Diencephalon (tissue), 2 donors: ENCODE data around the genes BCAS1 and CASS4.

GRCh38 chr20:53693270-53693678, 99.6 kb upstream of the ZNF217 start:
- RAMPAGE, long total RNA = no peak

DNA sequence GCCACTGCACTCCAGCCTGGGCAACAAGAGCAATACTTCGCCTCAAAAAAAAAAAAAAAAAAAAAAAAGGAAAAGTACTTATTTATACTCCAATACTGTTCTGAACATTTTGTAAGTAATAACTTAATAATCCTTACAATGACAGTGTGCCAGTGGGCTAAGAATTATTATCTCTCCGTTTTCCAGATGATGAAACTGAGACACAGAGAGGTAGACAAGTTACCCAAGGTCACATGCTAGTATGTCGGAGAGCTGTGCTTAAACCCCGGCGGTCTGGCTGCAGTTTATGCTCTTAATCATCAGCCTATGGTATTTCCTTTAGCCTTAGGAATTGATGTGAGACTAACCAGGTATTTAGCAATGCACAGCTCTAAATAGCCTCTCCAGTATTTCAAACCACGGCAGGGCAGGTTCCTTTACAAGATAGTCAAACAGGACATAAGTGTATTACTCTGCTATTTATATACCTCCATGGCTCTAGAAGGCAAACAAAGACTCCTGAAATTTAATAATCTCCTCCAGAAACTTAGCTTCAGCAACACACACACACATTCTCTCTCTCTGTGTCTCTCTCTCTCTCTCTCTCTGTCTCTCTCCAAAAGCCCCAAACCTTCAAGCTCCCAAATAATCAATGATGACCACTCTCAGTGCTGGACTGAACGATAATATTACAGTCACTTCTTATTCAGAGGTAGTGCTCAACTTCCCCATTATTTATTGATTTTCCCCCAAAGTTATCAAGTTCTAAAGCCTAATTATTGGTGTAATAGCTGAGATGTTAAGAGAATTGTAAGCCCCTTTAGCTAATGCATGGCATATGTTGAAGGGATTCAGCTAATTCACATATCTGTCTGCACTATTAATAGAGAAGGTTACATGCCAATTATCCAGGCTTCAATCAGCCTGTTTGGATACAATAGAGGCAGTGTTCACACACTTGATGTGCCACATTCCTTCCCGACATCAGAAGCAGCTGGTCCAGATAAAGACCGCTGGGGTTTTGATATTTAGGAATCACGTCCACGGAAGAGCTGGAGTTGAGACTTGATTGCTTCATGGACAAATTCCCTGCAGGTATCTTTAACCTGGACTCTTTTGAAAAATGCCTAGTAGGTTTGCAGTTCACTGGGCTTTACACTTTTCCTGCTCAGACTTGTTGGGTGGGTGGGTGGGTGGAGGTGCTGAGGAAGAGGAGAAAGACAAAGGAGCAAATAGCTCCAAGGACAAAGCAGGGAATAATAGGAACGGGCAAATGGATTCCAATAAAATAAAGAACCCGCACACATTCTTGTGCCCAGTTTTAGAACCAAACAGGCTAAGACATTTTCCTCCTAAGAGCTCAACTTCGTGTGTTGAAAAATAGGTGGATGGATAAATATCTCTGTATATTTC, 142.3 kb upstream of the ZNF217 start:
- RAMPAGE, long total RNA = no peak

DNA sequence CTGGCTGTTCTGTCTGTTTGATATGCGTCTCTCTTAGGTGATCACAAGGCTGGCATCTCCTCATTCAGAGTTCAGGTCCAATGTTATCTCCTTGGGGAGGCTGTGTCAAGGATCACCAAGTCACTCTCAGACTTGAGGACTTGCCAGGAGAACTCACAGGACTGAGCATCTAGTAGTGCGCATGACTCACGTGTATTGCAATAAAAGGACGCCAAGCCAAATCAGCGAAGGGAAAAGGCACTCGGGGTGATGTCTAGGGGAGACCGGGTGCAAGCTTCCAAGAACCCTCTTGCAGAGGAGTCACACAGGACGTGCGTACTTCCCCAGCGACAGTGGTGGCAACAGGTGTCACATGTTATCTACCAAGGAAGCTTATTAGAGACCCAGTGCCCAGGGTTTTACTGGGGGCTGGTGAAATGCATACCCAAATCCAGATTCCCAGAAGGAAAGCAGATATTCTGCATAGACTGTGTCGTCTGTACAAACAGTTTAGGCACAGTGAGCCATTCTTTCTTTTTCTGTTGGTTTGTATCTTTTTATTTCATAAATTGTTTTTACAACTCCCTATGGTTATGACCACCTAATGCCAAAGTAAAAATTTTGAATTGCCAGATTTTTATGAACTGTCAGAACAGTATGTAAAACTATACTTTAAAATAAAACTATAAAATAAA, 234.8 kb downstream of the BCAS1 start:
- RAMPAGE, long total RNA = no peak

GRCh38 chr20:53900220-53901028, 170.0 kb downstream of the BCAS1 start:
- RAMPAGE, long total RNA = no peak

DNA sequence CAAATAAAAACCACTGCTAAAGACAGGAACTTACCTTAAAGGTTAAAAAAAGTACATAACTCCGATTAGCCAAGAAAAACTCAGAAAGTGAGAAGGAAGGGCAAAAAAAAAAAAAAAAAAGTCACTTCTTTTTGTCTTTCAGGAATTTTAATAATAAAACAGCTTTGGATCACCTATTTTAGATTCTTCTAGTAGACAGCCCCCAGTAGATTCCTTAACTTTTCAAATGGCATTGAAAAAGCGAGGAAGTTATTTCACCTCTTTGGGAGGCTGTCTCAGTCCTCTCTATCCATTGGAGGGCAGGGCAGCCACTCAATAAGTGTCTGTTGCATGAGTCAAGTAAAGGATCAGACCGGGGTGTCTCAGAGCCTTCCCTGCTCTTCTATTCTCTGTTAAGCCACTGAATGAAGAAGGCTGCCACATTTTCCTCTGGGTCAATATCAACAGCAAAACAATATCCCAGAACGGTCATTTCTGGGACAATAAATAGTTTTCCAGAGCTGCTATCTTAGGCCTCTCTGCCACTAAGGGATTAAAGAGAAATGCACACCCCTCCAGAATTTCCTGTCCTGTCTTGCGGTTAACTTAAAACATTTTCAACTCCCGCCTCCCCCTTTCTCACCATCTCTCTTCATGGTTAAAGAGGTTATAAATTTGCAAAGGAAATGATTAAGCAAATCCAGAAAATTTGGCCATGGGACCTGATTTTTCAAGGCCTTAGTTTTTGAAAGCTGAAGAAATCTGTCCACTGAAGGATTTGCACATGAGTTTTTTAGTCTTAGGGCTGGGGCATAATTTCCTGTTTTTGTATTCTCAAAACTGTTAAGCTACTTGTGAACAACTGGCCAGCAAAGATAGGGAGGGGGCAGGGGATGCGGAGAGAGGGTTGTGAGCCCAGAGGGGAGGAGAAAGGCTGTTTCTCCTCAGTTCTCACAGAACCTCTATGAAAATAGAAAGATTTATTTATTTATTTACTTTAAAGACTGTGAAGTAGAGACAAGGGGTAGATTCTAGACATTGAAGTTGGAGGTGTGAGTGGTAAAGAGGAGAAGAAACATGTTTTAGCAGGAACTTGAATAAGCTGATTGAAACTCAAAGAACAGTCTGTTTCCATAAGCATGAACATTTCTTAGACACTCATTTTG, 135.8 kb downstream of the BCAS1 start:
- RAMPAGE, long total RNA = no peak

GRCh38 chr20:54065564-54066160, 4.7 kb downstream of the BCAS1 start:
- RAMPAGE, long total RNA = no peak

DNA sequence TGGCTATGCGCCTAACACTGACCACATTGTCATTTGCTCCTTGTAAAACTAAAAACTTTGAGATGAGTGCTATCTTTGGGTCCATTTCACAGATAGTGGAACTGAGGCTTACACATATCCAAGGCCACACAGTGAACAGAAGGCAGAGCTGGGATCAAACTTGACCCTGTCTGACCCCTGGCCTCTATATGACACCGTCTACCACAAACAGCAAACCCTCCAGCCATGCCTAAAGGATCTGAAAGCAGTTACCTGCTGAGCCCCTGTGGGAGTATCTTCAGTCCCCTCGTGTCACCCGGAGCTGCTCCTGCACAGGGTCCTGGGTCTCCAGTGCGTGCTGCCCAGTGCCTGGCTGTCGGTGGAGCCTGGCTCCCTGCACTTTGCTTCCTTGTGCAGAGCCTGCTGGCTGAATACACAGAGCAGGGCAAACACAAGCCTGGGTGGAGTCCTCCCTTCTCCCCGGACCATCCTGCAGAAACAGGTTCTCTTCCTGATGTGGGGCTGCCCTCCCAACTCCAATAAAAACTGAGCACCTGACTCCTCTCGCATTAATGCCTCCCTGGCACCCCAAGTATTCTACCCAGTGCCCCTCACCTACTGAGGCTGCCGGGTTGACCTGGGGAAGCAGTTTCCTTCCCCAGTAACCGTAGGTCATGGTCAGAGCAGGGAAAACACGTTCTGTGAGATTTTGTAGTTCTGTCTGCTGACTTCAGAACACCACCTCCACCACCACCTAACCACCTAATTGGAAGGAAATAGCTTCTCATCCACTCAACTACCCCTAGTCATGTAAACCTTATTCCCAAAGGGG, at the start of gene BCAS1:
BCAS1 (minus strand) TSS at position 414 of the 811 bp plus-strand sequence.
- RAMPAGE, long total RNA = no peak

- RAMPAGE, long total RNA = no peak
These were observed 16.3 kb upstream of the BCAS1 start for GRCh38 chr20:54086513-54087198.

- RAMPAGE, long total RNA = no peak
These were observed 143.7 kb downstream of the DOK5 start for GRCh38 chr20:54619086-54619592.

DNA sequence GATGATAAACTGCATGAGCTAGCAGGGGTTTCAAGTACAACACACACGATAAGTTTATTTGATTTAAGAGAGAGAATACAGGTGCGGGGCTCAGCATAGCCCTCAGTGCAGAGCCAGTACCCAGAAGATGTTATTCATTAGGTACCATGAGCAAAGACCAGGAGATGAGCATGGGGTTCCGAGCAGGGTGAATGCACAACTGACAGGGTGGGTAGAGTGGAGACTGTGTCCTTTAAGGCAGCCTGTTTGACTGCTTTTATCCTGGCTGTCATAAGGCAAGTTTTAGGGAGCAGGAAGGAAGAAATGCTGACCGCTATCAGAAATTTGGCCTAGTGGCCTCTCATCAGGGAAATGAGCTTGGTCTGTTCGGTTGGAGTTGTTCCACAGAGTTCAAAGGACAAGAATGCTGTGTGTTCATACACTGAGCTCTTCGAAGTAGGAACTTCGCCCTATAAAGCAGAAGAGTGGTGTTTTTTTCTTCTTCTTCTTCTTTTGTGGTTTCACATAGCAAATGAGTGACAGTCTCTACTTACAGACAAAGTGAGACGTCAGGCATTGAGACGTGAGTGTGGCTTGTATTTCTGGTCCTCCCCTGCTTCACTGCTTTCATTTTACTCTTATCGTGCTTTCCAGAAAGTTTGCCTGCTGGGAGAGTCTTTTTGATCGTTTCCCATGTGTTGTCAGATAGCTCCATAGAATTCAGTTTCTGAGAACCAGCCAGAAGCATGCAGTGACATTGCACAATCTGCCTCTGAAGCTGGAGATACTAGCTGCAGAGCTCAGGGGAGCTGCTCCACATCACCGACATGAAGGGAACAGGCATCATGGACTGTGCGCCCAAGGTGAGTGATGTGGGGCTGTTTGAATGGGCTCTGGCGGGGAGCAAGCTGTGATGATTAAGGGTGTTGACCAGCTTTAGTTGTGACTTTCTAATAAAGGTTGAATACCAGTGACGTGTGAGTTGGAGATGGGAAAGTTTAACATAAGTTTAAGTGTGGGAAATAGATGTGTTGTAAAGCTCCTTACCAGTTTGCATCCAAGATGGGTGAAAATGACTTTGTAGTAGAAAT, at the start of gene CASS4:
CASS4 (plus strand) TSS at position 608 of the 1,070 bp plus-strand sequence.
- RAMPAGE, long total RNA = no peak

- RAMPAGE, long total RNA = no peak
These were observed 25.0 kb upstream of the RTF2 start for GRCh38 chr20:56443362-56443951.

DNA sequence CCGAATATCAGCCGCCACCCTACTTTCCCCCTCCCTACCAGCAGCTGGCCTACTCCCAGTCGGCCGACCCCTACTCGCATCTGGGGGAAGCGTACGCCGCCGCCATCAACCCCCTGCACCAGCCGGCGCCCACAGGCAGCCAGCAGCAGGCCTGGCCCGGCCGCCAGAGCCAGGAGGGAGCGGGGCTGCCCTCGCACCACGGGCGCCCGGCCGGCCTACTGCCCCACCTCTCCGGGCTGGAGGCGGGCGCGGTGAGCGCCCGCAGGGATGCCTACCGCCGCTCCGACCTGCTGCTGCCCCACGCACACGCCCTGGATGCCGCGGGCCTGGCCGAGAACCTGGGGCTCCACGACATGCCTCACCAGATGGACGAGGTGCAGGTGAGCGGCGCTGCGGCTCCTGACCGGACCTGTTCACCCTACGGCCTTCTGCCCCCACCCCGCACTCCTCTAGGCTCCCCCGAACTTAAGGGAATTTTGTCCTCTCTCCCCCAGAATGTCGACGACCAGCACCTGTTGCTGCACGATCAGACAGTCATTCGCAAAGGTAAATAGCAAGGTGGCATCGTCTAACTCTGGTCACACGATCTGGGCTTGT, 2.3 kb downstream of the TFAP2C start:
- RAMPAGE, long total RNA = no peak

GRCh38 chr20:56974921-56975241, 291.6 kb downstream of the BMP7 start:
- RAMPAGE, long total RNA = no peak

DNA sequence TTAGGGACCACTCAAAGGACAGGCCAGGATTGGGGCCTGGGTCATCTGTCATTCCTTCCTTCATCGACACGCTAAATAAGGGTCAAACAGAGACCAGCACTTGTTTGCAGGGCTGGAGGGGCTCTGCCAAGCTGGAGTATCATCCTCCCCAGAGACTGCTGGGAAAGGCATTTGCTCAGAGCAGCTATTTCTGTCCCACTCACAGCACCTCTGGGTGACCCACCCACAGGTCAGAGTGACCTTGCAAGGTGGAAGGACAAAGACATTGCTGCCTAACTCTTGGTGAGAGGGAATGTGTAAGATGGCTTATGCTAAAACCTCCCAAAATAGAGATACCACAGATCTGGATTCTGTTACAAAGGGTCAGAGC, 109.0 kb downstream of the BMP7 start:
- RAMPAGE, long total RNA = no peak

GRCh38 chr20:57260557-57261472, 5.6 kb downstream of the BMP7 start:
- RAMPAGE, long total RNA = no peak

DNA sequence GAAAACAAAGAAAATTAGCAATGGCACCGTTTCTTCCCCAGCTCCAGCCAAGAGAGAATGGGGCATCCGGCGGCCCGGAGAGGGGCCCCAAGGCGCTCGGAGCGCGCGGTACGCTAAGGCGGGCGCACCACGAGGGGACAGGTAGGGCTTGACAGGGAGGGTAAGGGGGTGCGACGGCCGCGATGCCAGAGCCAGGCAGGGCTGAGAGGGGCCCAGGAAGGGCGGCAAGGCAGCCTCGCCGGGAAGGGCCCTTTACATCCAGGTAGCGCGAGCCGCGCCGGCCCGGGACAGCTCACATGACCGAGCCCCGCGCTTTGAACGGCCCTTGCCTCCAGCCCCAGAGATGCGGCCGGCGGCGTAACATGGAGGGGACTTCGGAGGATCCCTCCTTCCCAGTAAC, 1.3 kb downstream of the BMP7 start:
- RAMPAGE, long total RNA = no peak

- RAMPAGE, long total RNA = no peak
These were observed 11.6 kb upstream of the SPO11 start for GRCh38 chr20:57317767-57318666.

DNA sequence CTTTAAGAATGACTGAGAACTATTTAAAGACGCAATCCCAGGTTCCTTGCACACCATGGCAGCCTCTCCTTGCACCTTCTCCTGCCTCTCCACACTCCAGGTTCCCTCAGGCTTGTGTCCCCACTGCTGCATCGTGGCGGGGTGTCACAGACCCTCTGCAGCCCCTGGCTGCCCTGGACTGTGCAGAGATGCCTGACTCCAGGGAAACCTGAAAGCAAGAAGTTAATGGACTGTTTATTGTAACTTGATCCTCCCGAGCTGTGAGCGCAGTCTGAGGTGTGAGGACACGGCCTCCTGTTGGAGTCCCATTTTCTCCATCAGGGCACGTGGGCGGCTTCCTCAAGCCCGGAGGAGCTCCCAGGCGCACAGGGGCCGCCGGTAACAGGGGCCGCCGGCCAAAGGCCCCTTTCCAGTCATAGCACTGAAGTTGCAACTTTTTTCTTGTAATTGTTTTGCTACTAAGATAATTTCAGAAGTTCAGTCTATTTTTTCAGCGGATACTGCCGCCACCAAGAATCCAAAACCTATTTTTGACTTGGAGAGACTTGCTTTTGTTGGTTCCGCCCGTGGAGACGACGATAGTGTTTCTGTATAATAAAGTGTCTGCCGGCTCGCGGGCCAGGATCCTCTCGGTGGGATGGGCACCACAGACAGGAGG, 17.0 kb downstream of the RBM38 start:
- RAMPAGE, long total RNA = no peak

- RAMPAGE, long total RNA = no peak
These were observed 19.1 kb downstream of the RBM38 start for GRCh38 chr20:57410022-57410877.

DNA sequence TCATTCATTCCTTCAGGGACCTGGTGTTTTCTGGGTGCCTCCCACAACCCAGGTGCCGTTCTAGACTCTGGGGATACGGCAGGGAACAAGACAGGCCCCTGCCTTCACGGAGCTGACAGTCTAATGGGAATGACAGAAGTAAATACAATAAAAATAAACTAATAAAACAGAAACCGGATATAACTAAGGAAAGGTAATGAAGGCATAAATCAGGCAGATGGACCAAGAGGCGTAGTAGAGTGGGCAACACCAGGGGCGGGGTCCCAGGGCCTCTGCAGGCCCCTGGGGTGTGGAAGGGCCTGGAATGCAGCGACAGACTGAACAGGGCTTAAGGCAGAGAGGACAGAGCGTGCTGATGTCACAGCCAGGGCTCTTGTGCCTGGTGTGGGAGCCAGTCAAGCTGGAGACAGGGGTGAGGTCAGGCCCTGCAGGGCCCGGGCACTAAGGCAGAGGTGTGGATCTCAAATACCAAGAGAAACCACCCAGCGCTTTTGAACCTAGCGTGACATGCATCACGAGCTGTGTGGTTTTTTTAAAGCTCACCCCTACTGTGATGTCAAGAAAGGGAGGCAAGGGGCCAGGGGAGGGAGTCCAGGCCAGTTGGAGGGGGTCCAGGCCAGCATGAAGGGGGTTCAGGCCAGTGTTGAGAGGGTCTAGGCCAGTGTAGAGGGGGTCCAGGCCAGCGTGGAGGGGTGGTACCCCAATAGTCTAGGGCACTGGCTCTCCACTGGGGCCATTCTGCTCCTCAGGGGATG, 42.3 kb downstream of the RBM38 start:
- RAMPAGE, long total RNA = no peak